A673 (cell line): ENCODE measurements around a stretch of chr12.

DNA sequence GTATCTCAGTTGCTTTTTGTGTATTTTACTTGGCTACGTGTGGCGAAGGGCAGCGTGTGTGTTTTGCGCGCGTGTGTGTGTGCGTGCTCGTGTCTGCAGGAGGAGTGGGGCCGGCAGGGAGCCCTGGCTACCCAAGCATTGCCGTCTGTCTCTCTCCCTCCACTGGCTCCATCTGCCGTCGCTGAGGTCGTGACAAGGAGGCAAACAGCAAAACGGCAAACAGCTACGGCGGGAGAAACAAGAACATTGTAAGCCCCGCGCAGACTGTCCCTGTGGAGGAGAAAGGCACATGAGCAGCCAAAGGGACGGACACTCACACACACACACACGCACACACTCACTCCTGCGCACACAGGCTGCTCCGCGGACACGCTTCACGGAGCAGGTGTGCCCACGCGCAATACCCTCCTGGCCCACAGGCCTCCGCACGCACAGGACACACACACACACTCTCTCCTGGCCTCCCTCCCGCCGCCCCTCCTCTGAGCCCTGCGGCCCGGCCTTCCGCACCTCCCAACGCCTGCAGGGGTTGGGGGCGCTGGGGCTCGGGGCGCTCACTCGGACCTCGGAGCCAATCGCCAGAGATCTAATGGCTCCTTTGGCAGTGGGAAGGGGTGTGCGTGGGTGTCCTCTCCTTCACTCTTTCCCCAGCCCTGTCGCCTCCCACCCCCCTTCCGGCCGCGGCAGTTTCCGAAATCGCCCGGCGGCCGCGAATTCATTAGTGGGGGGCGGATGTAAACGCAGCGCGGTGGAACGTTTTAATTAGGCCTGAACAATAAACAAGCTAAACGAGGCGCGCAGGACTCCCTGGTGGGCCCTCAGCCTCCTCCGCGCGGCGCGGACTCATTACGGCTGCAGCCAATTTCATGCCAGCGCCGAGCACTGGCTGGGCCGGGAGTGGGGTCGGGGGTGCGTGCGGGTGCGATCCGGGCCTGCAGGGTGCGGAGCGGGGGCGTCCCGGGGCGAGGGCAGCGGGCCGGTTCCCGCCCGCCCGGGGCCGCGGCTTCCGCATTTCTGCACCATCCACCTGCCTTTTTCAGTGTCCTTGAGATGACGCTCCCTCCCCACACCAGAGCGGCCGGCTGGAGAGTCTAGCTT, 23.8 kb upstream of the CALCOCO1 start:
- PRO-cap: bidirectional peak, plus-strand start at position 867 of the sequence, minus-strand start at position 845 of the sequence; bidirectional peak, plus-strand start outside the sequence, minus-strand start at position 1,016 of the sequence

GRCh38 chr12:53961388-53962072, 6.8 kb downstream of the HOXC12 start:
- PRO-cap: no peak

DNA sequence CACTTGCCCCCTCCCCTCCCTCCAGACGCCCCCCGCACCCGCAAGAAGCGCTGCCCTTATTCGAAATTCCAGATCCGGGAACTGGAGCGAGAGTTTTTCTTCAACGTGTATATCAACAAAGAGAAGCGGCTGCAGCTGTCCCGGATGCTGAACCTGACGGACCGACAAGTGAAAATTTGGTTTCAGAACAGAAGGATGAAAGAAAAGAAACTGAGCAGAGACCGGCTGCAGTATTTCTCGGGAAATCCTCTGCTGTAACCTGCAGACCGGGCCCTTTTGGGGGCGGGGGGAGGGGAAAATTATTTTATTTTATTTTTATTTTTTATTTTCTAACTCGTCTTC, 2.2 kb downstream of the HOXC11 start:
- PRO-cap: bidirectional peak, plus-strand start at position 122 of the sequence, minus-strand start at position 83 of the sequence; unidirectional peak, minus-strand start at position 170 of the sequence

- PRO-cap: no peak
These were observed 2.7 kb downstream of the HOXC11 start for GRCh38 chr12:53975498-53976065.

DNA sequence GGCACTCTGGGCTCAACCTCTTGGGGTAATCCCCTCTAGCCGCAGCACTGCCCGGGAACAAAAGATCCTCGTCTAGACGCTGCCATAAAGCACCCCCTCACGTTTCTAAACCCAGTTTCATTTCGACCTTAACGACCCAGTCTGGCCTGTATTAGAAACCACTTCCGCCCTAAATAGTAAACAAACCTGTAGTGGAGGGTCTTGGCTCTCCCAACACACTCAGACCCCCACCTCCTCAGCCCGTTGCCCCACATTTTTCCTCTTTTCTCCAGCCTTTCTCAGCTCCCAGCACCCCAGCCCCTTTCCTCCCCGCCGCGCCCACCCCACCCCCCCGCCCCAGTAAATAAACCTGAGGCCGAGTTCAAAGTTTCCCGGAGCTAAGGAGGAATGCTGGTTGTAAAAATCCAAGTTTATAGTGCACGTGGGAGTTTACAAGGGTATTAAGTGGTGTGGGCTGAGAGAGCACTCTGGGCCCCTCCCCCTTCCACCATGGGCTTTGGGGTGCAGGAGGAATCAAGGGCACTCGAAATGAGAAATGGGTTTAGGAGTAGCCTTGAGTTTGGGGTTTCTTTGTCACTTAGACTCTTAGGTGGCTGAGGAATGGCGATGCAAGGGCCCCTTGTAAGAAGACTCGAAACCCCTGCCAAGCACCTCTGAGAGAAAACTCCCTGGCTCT, 5.4 kb downstream of the HOXC11 start:
- PRO-cap: no peak

GRCh38 chr12:53979736-53980740, 4.9 kb upstream of the HOXC10 start:
- PRO-cap: no peak

DNA sequence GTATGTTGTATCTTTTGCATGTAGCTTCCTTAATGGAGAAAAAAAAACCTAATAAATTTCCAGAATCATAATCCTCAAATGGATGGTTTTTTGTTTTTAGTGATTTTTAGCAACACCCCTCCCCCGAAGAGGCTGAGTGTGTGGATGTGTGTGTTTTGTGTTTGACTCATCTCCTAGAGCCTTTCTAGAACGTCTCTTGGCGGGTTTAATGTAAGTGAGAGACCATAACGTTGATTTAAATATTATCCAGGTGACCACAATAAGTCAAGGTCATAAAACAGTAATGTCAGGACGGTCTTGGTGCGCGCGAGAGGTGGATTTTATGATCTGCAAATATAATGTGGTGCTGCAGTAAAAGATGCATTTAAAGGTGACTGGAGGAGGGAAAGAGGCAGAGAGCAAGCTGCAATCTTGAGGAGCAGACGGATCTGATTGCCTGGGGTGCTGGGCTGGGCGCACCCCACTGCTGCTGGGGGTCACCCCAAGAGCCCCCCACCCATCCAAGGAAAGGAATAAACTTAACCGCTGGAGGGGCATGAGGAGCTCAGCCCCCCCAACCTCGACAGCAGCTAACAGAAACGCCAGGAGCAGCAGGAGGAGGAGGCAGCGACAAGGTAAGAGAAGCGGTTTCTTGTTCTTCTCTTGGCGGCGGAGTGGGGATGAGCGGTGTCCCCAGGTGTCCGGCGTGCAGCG, 5.4 kb downstream of the HOXC10 start:
- PRO-cap: no peak

DNA sequence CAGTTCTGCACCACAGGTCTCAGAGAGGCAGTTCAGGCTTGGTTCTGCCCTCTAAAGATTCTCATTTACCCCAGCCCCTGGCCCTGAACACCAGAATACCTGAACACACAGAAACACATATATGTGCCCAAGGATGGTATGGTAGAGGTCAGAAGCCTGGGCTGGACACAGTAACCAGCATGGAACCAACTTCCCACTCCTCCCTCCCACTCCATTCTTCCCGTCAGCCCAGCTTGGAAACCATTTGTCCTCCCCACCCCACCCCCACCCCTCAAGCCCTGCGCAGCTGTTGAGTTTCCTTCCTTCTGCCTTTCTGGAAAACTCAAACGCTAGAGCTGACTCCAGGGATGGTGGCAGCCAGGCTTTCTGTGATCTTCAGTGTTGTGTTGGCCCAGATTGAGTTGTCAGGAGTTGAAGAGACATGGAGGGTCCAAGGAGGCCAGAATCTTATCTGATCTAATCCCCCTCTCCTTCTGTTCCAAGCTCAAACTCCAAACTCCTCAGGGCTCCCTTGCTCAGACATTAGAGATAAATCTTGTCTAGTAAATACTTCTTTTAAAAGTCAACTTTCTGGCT, 10.2 kb upstream of the HOXC4 start:
- PRO-cap: no peak

DNA sequence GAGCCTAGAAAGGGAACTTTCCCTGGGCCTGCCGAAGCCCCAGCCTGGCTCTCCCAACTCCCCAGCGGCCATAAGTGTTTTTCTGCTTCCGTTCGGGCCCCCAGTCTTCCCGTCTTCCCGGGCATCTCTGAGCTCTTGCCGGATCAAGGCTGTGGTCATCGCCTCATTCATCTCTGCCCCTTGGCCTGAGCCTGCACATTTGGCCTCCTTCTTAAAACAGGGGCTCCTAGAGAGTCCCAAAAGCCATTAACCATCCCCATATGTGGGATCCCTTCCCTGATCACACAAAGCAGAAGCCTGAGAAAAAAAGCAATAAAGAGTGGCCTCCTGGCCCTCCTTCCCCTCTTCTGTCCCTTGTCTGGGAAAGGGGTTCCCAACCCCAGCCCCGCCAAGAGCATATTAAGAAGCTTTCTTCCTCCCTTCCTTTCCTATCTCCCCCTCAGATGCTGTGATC, 26.8 kb downstream of the HOXC4 start:
- PRO-cap: no peak

- PRO-cap: no peak
These were observed 47.0 kb downstream of the SMUG1 start for GRCh38 chr12:54141474-54142531.

DNA sequence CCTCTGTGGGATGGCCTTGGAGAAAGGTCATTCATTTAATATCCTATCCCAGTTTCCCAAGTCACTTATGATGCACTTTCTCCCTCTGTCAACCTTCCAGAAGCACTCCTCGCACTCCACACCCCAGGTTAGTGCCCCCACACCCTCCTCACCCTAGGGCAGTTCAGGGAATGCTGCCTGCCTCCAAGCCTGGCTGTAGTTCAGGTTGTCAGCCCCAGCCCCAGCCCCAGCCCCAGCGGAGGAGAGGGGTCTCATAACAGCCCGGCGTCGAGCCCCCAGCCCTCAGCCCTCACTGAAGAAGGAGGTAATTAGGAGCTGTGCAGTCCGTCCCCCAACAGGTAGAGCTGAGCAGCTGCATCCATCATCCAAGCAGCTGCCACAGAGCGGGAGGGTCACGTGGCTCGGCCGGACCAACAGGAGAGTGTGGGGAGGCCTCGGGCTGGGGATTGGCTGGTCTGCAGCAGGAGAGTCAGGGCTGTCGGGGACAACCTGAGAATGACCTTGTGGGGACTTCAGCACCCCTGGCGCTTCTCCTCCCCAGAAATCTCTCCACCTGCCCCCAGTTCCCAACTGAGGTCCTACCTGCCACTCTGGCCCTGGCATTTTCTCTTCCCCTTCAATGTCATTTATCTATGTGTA, 29.7 kb downstream of the SMUG1 start:
- PRO-cap: no peak

DNA sequence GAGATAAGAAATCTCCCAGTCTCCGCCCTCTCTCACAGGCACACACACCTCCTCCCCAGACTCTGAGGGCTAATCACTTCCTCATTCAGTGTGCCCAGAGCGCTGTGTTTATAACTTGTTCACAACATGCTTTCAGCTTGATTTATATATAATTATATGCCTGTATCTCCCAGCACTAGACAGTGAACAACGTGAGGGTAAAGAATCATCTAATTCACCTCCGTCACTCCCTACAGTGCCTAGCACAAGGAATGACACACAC, 13.3 kb downstream of the SMUG1 start:
- PRO-cap: no peak

GRCh38 chr12:54251907-54252346, 28.0 kb downstream of the CBX5 start:
- PRO-cap: no peak

GRCh38 chr12:54262406-54263060, 17.4 kb downstream of the CBX5 start:
- PRO-cap: no peak

GRCh38 chr12:54283442-54284606, 3.3 kb downstream of the HNRNPA1 start:
- PRO-cap: no peak

GRCh38 chr12:54284607-54285022, 4.1 kb downstream of the HNRNPA1 start:
- PRO-cap: no peak

DNA sequence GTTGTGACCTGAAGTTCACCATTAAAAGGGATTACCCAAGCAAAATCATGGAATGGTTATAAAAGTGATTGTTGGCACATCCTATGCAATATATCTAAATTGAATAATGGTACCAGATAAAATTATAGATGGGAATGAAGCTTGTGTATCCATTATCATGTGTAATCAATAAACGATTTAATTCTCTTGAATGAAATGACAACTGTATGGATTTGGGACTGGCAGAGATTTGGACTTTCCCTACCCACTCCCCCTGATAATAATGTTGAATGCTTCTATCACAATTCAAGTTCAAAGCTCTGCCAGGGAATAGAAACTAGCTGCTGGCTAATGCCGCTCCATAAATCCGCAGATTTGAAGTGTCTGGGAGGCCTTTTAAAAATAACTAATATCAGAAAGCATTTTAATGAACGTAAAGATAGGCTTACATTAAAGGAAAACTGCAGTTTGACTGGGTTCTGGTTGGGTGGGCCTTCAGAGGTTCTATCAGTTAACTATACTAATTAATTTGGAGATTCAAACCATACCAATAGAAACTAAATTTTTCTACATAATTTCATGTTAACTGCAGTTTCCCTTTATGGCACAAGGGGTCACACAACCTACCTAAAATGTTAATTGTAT, 4.6 kb downstream of the HNRNPA1 start:
- PRO-cap: no peak

DNA sequence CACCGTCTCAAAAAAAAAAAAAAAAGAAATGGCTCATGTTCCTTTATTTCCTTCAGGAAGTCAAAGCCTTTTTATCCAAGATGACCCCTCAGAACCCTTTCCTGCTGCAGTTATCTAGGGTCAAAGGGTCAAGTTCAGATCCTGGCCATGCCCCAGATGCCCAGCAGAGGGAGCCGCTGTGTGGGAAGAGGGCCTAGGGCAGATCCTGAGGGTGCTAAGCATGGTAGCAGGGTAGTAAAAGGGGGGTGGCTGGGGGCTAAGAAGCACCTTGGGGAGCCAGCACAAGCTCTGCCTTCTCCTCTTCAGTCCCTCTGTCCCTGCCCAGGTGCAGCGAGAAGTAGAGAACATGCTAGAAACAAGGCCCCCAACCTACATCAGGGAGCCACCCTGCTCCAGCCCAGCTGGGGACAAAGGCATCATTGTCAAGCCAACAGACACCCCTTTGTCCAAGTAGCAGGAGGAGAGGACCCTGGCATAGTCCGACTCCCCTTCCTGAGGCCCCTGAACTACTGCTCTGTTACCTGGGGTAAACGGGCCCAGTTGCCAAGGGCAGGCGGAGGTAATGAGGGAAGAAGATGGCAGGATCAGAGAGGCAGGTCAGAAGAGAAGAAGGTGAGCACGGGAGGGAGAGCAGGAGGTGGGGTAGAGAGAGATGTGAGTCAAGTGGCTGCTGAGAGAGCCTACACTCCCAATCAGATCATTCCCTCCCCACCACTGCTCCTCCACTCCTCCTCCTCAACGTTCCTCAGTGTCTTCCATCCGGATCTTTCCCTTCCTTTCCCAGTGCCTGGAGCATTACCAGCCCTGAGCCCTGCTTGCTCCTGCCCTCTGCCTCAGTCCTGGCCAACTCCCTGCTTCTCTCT, 6.4 kb downstream of the NFE2 start:
- PRO-cap: no peak

DNA sequence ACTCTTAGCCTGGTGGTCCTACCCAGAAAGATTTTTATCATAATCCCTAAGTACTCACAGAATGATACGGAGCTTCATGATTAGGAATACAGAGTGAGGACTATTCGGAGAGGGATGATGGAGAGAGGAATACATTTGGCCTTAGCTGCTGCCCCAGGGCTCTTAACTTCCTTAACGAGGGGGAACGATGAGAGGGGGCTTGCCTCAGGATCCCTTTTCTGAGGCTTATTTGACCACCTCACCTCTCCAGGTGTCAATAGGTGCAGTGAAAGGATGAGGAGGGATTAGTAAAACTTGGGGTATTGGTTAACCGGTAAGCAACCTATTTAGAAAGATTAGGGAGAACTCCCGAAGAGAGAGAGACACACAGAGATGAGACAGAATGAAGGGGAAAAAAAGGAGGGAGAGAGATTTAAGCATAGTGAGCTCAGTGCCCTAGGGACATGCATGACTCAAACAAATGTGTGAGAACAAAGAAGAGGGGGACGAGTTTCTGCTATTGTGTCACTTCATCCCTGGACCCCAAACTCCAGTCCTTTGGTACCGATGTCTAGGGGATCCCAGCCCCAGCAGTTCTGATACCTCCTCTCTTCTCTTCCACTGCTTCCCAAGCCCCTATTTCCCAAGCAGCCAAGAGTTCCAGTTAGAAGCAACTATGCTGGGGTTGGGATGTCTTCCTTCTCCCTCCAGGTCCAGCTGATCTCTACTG, 1.1 kb downstream of the NFE2 start:
- PRO-cap: no peak

GRCh38 chr12:54337407-54337869, 12.5 kb downstream of the COPZ1 start:
- PRO-cap: no peak